SK-N-DZ (cell line): ENCODE data around the gene ZEB2.

GRCh38 chr2:137975271-137975849 is 11.1 kb downstream of the HNMT start:
RAMPAGE:
- cytosol, long total RNA = no peak
- nucleus, long total RNA = no peak

DNA sequence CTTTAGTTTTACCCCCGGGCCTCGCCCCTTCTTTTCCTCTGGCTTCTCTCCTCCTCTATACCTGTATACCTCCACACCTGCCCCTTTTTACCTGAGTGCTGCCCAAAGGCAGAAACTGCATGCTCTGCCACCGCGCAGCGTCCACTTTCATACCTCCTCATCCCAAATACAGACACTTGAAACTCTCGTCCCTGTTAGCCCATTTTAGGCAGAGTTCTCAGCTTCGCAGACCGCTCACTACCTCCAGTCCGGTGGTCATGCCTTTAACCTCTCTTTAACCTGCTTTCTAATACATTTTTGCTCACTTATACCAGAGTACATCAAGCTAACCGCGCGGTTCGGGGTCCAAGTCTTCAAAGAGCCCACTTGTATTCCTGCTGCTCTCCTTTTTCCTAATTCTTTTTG is 827 bp downstream of the SPOPL start:
RAMPAGE:
- cytosol, long total RNA = no peak
- nucleus, long total RNA = no peak

DNA sequence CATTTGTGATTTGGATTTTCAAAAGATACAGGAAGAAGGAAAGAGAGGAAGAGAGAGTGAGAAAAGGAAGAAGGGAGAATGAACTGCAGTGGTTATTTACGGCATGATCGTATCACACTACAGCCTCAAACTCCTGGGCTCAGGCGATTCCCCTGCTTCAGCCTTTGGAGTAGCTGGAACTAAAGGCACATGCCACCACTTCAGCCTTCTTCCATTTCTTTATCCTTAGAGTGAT is 53.2 kb upstream of the NXPH2 start:
RAMPAGE:
- cytosol, long total RNA = no peak
- nucleus, long total RNA = no peak

DNA sequence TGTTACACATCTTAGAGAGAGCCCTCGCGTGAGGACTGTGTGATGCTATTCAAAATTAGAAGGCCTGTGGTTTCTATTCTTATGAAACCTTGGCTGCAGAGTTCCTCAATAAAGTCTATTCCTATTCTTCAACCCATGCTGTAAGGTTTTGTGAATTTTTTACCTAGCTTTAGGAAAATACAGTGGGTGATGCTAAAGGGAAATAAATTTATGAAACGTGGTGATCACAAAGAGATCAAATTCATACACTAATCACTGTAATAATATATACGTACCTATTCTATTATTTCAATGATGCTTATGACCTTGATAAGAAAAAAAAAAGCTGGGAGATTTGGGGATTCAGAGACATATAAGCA is 917.4 kb upstream of the NXPH2 start:
RAMPAGE:
- cytosol, long total RNA = no peak
- nucleus, long total RNA = no peak

DNA sequence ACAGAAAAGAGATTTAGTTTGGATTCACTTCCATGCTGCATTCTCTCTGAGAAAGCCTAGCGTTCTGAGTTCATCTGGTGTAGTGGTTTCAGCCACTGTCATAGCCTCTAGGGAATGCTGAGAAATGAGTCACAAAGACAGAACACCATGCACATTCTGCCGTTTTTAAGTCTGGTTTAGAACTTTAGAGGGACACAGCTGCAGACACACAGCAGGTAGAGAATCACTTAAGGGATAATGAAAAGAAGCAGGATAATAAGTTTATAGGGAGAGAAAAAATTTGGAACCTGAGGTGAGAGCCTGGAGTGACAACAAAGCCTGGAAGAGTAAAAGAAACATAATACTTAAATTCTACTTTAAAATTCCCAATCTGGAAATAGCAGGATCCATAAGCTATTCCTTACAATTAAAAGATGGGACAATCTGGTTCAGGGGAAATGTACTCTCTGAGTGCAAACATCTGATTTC is 93.6 kb downstream of the LRP1B start:
RAMPAGE:
- cytosol, long total RNA = no peak
- nucleus, long total RNA = no peak

RAMPAGE:
- cytosol, long total RNA = no peak
- nucleus, long total RNA = no peak
Measured at GRCh38 chr2:142935432-142935936, 58.0 kb downstream of the KYNU start.

GRCh38 chr2:143481231-143481816 is 352.1 kb downstream of the ARHGAP15 start:
RAMPAGE:
- cytosol, long total RNA = no peak
- nucleus, long total RNA = no peak

RAMPAGE:
- cytosol, long total RNA = no peak
- nucleus, long total RNA = no peak
Measured at GRCh38 chr2:143845085-143845479, 487.2 kb downstream of the GTDC1 start.

DNA sequence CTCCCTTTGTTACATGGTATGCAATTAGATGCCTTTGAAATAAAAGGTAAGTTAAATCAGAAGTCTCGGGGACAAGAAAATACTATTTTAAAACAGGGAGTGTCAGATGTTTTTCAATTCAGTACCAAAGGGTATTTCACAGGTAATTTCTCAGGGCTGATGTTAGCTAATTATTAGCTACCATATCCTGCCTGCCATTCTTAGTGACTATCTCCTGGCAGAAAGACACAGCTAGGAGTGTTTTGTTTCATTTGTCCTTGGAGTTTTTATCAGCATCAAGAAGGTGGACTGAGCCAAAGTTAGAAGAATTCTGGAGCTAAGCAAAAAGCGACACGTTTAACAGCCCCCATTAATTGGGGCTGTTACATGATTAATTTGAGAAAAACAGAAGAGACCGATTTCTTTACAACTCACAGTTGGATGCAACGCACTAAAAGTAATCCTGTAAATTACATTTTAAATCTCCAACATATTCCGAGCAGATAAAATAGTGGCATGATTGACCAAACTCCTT is 397.7 kb downstream of the GTDC1 start:
RAMPAGE:
- cytosol, long total RNA = no peak
- nucleus, long total RNA = no peak

DNA sequence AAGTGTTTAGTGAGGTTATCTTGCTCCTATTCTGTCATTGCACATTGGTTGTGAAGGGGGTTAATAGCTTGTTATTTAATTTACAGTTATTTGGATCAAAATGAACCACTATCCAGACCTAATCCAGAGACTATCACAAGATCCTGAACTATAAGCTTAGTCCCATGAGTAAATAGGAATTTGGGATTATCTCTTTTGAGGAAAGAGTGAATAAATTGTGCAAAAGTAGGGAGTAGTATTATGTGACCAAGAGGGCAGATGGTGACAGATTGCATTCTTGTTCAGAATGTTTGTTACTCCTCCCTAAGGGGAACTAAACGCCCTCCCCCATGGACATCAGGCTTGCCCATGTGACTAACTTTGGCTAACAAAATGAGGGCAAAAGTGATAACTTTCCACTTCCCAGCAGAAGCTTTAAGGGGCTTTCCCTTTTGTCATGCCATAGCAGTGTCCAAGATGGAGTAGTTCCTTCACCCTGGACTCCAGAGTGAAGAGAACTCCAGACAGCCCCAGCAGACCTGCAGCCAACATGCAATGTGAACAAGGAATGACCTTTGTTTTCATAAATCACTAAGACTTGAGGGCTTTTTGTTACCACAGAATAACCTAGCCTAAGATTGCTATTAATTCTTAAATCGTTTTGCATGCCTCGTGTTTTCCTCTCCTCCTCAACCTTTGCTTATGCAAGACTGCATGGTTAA is 24.0 kb upstream of the GTDC1 start:
RAMPAGE:
- cytosol, long total RNA = no peak
- nucleus, long total RNA = no peak

RAMPAGE:
- cytosol, long total RNA = no peak
- nucleus, long total RNA = no peak
Measured at GRCh38 chr2:144379937-144380479, 47.7 kb upstream of the GTDC1 start.

RAMPAGE:
- cytosol, long total RNA = no peak
- nucleus, long total RNA = no peak
Measured at GRCh38 chr2:144416253-144417436, 84.3 kb upstream of the GTDC1 start.

GRCh38 chr2:144443836-144444423 is 76.0 kb downstream of the ZEB2 start:
RAMPAGE:
- cytosol, long total RNA = no peak
- nucleus, long total RNA = no peak

DNA sequence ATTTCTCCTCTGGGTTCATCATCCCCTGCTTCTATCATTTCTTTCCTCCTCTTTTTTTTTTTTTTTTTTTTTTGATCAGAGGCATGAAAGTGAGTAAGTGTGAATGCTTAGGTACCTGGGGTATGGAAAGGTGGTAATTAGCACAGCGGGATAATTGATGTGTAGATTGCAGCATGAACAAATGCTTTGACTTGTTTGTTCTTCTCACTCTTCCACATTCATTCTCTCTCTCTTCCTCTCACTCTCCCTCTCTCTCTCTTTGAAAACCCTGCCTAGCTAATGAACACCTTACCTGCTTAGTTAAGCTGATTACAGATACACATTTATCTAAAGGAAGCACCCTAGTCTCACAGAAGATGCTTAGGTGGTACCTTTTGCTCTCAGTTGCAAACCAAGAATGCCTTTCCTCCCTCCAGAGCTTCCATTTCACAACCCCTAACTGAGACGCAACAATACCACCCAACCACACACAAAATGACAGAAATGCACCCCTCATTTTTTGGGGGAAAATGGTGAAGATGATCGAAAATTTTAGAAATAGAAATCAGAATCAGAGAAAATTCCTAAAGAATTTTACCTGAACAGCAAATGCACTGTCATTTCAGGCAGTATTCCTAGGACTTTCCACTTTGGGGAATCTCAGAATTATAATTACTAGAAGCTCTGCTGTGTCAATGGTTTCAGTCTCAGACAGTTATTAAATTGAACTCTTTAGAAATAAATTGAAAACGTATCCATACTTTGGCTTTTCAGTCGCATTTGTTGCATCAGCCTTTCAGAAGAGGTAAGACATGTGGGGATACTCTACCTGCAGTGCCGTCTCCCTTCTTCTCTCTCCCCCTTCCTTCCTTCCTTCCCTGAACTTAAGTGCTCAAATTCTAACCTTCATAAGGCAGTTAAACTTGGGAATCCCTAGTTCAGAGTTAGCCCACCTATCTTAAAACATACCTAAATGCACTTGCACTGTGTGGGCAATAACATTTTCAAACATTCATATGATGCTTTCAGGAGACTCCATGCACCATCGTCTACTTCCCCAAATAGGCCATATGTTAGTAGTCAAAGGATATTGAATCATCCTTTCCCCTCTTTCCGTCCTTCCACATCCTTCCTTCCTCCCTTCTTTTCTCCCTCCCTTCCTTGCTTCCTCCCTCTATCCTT is 74.3 kb downstream of the ZEB2 start:
RAMPAGE:
- cytosol, long total RNA = no peak
- nucleus, long total RNA = no peak

GRCh38 chr2:144475024-144476195 is 44.5 kb downstream of the ZEB2 start:
RAMPAGE:
- cytosol, long total RNA = no peak
- nucleus, long total RNA = no peak

RAMPAGE:
- cytosol, long total RNA = no peak
- nucleus, long total RNA = no peak
Measured at GRCh38 chr2:144496609-144497859, 22.9 kb downstream of the ZEB2 start.

DNA sequence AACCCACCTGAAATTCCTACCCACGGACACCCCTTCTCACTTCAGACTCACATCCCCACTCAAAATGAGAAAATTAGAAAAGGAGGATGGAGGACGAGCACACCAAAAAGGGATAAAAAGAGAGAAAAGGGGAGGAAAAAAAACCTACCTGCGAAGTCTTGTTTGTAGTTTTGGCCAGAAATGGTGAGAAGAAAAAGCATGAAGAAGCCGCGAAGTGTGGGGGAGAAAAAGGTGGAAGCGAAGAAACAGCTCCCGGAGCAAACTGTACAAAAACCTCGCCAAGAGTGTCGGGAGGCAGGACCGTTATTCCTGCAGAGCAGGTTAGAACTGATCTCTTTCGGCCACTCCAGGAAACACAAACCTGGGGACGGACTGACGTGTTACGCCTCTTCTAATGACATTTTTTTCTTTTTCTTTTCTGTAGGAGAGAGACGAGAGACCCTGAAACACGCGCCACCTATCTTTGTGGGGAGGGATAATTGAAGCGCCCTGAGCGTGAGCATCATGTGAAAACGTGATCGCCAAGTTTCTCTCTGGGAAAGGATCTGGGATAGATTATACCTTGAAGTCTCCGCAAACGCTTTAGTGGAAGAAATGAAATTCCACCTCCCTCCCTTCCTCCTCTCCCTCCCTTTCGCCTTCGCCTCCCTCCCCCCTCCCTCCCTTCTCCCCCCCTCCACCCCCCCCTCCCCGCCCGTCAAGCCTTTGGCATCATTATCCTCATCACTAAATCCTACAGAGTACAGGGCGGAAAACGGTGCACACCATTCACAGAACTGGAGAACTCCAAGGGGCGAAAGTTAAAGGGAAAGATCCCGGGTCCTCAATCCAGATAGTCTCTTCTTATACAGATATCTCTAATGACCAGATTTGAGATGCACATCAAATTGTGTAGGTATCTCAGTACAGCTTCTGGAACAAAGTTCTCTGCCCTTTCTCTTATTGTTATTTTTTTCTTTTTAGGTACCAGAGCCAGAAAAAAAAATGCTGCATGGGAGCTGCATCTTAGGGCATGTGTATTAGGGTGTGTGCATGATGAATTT is at the start of gene ZEB2:
Gene ZEB2, minus strand, starts transcription at position 329 of the 1,043 bp plus-strand sequence.
RAMPAGE:
- cytosol, long total RNA = start-site peak on the minus strand centred at position 292 of the sequence, 284 bp wide, 18 and 29 reads in 2 replicates
- nucleus, long total RNA = no peak

DNA sequence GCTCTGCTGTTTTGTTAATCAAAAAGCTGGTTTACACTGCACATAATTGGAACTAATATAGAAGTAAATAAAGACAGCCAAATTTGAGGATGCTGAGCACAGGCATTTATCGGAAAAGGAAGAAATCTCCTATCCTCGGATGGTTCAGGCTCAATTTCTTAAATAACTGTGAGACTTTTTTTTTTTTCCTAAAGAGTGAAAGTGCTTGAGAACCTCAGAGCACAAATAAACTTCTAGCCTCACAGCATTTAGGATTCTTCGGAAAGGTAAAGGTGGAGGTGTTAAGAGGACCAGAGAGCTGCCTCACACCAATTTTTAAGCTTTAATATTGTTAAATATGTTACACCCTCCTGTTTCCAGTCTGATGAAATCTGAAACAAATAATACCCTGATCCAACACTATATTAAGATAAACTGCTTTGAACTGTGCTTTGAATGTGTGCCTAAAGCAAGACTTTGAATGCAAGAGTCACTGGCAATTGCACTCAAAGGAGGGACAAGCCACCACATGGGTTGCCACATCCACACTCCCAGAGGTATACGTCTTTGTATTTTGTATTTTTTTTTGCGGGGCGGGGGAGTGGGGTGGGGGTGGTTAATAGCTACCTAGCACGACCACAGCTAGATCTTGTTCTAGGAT is 1.6 kb upstream of the ZEB2 start:
RAMPAGE:
- cytosol, long total RNA = no peak
- nucleus, long total RNA = no peak

GRCh38 chr2:144660453-144661532 is 140.9 kb upstream of the ZEB2 start:
RAMPAGE:
- cytosol, long total RNA = no peak
- nucleus, long total RNA = no peak

DNA sequence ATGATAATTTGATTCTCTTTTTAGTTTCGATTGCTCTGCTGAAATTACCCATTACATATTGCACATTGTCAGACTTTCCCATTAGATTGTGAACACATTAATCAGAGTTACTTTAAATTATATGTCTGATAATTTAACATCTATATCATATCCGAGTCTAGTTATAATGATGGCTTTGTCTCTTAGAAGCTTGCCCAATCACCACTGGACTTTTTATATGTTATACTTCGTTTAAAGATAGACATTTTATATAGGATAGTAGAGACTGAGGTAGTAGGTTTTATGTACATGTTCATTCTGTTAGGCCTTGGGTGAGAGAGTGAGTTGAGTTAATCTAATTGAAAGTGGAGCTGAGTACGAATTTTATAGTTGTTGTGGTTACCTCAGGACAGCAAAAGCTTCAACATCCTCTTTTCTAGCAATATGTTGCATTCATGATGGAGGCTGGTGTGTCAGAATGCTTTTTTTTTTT is 895.9 kb upstream of the ZEB2 start:
RAMPAGE:
- cytosol, long total RNA = no peak
- nucleus, long total RNA = no peak